Neural progenitor cell (in vitro differentiated cells): ENCODE measurements around a stretch of chr5.

DNA sequence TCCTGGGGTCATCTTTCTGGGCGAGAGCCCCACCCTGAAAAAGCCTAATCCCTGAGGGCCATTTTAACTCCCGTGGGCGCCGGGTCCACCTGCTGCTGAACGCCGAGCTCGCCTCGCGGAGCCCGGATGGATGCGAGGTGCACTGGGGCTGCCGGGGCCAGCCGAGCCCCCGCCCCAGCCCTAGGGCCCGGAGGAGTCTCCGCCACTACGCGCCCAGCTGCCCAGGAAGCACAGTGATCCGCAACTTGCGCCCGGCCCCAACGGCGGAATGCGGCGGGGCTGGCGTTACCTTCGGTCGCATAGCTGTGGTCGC lies 888 bp downstream of the PPP2R2B start:
- RAMPAGE, long total RNA: no peak

DNA sequence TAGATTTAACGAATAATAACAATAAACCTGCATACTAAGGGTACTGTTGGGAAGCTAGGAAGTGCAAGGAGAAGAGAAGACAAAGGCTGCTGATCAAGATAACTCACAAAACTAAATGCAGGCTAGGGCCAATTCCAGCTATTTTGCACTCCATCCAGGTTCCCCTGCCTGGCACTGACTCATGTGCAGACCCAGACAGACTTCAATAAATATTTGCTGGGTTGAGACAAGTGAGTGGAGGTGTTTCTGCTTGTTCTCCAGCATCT lies 320 bp downstream of the STK32A start:
- RAMPAGE, long total RNA: no peak

- RAMPAGE, long total RNA: no peak
Observed at GRCh38 chr5:147510463-147510826, 577 bp upstream of the DPYSL3 start.

DNA sequence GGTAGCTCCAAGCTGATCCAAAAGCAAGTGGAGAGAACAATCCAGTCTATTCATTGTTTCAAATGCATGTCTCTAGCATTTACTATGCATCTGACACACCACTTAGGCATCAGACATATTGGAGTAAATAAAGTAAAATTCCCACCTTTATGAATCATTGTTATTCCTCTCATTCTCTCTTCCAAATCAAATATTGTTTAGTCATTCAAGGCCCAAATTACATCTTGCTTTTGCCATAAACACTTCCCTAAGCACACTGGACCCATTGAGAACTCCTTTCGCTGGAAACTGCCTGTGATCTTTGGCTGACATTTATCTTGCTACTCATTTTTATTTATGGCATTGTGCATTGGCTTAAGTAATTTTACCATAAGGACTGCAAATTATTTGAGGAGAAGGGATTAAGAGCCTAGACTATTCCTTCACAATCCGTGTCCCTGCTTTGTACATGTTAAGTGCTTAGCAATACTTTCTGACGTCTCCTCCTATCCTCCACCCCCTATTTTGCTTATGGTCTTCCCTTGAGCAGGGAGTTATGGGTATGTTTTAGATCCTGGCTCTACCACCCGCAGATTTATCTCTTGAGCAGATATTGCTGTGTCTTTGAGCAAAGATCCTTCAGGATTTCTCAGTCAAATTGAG lies 7.4 kb downstream of the C5orf46 start:
- RAMPAGE, long total RNA: no peak

DNA sequence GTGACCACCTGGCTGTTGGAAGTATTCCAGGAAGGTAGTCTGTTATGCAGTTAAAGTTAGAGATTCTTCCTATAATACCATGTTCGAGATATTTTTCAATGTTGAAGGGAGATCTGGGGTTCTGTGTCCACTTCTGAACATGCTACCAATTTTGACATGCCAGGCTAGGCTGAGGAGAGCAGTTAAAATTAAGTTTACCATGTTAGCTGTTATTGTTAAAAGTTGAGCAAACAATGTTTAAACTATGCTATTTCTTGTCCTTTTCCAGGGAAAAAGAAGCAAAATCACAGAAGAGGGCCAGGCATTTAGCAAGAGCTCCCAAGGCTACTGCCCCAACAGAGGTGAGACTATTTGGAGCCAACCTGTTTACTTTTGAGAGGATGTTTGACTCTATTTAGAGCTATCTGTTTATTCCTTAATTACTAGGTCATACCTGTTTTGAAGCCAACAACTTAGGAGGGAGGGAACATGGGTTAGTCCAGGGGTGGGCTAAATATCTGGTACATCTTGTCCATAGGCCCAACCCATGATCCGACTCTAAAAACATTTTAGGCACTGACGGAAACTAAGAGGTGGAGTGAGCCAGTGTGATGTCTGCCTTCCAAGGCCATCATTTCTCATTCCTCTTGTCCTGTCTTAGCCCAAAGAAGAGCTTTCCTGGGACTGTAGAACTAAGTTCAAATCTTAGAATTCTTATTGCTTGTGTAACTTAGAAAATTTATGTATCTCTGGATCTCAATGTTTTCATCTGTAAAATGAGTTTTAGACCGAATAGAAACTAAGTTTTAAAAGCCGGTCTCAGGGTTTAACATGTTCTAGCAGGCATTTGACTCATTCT lies 8.3 kb downstream of the SPINK5 start:
- RAMPAGE, long total RNA: no peak

DNA sequence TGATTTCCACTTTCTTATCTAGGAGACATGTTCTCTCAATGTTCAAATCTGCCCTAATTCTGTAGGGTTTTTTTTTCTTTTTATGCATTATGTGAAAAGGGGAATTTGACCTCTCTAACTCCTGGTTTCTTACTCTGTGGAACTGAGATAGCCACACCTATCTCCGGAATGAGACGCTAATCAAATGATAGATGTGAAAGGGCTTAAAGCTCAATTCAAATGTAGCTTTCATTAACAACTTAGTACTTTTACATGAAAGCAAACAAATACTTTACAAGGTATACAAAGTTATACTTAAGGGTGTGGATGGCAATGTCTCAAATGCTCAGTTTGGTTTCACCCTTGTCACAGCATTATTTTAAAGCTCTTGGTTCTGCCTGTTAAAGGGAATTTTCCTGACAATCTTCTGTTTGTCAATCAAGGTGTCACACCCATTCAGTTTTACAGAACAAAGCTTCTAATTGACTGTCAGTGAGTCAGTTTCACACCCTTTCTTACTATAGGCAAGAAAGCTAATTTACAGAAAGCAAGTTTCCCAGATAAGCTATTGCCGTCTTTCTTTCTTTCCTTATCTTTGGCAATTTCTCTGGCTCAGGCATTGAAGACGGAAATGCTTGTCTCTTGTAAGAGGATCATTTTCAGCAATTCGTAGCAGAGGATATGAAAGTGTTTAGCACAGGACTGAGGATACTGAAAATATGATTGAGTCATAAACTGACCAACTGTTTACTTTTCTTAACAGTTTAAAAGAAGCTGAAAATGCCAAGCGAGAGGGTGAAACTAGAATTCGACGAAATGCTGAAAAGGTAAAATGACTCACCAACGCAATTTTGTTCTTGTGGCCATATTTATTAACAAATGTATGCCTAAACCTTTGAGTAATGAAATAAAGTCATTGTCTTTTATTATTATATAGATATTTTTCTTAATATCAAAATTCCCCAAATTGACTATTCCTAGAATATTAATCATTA lies 26.9 kb downstream of the SPINK5 start:
- RAMPAGE, long total RNA: no peak

DNA sequence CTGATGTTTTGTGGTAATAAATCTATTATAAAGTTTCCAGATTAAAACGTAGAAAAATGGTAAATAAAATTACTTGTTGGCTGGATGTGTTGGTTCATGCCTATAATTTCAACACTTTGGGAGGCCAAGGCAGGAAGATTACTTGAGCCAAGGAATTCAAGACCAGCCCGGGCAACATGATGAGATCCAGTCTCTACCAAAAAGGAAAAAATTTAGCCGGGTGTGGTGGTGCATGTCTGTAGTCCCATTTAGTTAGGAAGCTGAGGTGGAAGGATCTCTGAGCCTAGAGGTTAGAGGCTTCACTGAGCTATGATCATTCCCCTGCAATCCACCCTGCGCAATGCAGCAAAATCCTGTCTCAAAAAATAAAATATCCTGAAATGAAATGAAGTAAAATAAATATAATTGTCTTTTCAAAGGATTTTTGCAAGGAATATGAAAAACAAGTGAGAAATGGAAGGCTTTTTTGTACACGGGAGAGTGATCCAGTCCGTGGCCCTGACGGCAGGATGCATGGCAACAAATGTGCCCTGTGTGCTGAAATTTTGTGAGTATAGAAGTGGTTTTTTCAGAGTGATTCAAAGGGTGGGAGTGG lies 30.3 kb downstream of the SPINK5 start:
- RAMPAGE, long total RNA: no peak

DNA sequence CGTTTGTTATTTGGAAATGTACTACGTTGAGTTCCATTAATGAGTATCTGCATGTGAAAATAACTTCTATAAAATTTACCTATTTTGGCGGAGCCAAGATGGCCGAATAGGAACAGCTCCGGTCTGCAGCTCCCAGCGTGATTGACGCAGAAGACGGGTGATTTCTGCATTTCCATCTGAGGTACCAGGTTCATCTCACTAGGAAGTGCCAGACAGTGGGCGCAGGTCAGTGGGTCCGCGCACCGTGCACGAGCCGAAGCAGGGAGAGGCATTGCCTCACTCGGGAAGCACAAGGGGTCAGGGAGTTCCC lies 7.9 kb upstream of the MARCOL start:
- RAMPAGE, long total RNA: no peak

- RAMPAGE, long total RNA: no peak
Observed at GRCh38 chr5:148848202-148848998, 22.0 kb downstream of the ADRB2 start.

DNA sequence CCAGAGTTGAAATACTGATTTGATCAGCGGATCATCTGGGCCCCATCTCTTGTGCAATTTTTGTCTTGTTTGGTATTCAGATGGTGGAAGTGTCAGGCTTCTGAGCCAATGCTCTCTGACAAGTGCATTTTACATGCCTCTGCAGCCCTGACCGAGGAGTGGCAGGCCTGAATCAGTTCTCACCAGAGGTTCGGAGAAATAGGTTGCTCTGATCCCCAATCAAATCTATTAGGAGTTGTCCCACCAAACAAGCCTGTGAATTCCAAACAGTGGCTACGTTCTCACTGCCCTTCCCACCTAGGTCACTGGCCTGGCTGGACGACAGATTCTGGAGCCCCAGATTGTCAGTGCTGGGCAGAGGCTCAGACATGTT lies 88.5 kb downstream of the ADRB2 start:
- RAMPAGE, long total RNA: no peak

- RAMPAGE, long total RNA: no peak
Observed at GRCh38 chr5:148978812-148979729, 83.8 kb downstream of the SH3TC2 start.

DNA sequence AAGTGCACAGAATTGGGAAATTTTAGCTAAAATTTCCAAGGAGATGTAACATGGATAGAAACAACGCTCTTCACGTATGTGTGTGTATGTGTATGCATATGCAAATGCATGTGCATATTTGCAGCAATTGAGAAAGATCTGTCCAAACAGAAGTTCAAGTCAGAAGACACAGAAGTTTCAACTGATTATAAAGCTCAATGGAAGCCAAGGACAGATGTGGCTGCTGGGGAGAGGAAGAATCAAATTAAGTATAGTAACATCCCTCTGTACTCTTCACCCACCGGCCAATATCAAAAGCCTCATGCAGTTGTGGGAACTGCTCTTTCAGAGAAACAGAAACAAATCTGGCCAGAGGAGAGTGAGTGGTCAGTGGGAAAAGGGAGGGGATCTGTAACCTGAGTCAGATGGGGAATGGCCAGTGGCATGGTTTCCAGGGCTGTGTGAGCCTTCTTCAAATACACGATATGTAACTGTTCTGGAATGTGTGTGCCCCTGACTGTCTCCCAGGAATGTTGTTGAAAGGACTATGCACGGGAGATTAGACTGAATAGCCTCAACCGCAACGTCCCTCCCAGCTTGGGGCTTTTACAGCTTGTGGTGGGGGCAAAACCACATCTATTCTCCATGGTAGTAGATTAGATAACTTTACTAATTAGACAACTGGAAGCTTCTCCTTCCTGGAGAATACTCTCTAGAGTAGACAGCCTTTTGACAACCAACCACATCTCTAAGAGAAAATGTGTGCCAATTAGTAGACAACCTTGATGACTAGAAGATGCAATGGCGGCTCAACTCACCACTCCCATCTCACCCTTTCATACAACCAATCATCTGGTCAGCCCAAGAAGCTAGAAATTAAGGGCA lies 60.8 kb downstream of the SH3TC2 start:
- RAMPAGE, long total RNA: no peak

- RAMPAGE, long total RNA: no peak
Observed at GRCh38 chr5:149142708-149143212, 1.5 kb downstream of the ABLIM3 start.

- RAMPAGE, long total RNA: no peak
Observed at GRCh38 chr5:149160522-149160934, 19.2 kb downstream of the ABLIM3 start.

- RAMPAGE, long total RNA: no peak
Observed at GRCh38 chr5:149177804-149178479, 36.6 kb downstream of the ABLIM3 start.

- RAMPAGE, long total RNA: no peak
Observed at GRCh38 chr5:149390132-149390363, 11.0 kb upstream of the IL17B start.

DNA sequence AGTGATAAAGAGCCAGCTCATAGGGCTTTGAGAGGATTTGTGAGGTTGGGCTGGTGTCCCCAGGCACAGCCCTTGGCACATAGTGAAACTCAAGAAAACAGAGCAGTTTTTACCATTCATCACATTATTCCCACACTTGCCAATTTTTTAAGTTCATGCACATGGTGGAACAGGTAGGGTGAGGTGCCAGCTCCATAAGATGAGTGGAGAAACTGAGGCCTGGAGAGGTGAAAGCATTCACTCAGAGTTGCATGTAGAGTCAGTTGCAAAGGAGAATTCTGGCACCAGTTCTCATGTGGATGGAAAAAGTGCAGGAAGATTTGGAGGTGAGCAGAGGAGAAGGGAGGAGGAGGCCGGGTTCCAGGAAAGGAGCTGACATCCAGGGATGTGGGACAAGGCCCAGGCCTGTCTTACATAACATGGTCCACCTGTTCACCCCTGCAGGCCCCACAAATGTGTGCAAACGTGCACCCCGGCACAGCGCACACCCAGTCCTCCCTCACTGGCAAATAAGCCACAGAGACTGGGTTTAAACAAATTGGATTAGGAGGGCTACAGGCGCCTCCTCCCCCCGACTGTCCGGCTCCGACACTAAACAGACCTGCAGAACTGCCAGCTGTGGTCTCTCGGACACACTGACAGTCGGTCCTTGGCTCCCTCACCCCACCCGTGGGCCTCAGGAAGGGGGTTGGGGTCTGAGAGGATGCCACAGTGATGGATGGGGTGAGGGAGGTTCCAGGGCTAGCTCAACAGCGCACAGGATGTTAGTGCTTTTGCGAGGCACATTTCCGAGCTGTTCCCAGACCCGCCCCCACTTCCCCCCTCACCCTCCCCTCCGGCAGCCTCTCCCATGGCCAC lies 43.2 kb upstream of the IL17B start:
- RAMPAGE, long total RNA: no peak

DNA sequence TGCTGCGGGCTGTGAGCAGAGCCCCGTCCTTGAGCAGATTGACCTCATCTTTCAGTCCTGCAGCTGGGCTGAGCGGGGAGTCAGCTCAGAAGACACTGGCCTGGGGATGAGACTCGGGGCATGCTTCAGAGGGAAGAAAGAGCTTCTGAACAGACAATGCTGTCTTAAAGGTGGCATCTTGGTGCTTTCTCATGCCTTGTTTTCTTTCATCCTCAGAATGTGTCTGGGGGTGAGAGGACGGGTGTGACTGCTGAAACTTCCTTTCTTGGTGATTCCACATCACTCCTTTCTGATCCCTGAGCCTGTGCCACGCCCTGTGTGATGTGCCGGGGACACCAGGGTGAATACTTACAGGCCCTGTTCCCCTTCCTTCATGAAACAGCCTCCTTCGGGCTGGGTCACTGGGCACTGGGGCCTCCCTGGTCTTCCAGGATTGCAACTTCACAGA lies 43.9 kb upstream of the IL17B start:
- RAMPAGE, long total RNA: no peak

DNA sequence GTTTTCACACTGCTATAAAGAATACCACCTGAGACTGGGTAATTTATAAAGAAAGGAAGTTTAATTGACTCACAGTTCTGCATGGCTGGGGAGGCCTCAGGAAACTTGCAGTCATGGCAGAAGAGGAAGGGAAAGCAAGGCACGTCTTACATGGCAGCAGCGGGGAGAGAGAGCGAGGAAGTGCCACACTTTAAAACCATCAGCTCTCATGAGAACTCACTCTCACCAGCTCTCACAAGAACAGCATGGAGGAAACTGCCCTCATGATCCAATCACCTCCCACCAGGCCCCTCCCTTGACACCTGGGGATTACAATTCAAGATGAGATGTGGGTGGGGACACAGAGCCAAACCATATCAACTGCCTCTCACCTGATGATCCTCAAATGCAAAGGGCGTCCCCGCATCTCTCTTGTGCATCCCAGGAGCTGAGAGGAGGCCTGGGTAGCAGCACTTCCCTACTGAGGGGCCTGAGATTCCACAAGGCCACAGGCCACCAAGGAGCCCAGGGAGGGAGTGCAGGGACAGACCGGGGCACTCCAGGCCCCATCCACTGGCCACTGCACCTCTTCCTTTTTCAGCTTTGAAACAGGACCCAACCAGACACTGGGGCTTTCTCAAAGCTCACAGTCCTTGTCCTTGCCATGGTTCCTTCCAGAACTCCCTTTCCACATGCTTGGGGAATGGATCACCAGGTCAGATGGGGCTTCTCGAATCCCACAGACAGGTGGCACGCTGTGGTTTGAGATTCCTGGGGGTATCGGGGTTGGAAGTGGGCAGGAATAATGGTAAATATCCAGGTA lies 54.5 kb upstream of the IL17B start:
- RAMPAGE, long total RNA: no peak

GRCh38 chr5:149455666-149456482 lies 76.8 kb upstream of the IL17B start:
- RAMPAGE, long total RNA: no peak